Amniotic epithelial cell (primary cell): ENCODE measurements around a stretch of chr2.

- RRBS = no CpG with 5 or more reads among the region's 4 CpGs
These were observed 182.3 kb downstream of the PRKCE start for GRCh38 chr2:45833651-45834345.

DNA sequence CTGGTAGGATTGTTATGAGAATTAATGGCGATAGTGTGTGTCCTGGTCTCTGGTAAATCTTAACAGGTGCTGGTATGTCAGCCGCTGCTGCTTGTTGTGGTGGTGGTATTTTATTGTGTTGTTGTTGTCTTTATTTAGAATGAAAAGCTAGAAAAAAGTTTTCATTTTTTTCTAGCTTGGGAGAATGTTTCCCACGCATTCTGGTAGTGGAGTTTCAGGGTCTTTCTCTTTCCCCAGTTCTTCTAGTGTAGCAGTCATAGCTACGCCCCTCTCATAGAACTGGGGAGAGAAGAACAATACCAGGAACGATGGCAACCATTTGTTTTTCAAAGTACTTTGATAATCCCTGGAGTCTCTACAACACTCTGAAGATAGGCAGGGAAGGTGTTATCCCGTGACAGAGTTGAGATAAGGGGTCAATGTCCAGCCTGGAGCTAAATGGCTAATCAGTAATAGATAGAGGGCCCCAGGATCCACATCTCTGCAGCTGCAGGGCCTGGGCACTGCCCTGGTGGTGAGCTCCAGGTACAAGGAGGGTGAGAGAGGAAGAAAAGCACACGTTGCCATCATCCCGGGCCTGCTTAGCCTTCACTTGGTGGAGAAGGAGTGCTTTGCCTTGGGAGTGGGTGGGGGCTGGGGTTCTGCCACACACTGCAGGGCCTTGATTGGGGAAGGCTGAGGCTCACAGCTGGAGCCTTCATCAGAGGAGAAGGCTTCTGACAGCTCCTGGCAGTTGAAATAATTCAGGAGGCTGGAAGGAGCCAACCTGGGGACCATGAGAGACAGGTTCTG, 260.6 kb downstream of the PRKCE start:
- RRBS = no CpG with 5 or more reads among the region's 8 CpGs

- RRBS = no CpG with 5 or more reads among the region's 7 CpGs
These were observed 268.1 kb downstream of the PRKCE start for GRCh38 chr2:45919382-45920144.

GRCh38 chr2:45928879-45929555, 277.5 kb downstream of the PRKCE start:
- RRBS = no CpG with 5 or more reads among the region's 18 CpGs

DNA sequence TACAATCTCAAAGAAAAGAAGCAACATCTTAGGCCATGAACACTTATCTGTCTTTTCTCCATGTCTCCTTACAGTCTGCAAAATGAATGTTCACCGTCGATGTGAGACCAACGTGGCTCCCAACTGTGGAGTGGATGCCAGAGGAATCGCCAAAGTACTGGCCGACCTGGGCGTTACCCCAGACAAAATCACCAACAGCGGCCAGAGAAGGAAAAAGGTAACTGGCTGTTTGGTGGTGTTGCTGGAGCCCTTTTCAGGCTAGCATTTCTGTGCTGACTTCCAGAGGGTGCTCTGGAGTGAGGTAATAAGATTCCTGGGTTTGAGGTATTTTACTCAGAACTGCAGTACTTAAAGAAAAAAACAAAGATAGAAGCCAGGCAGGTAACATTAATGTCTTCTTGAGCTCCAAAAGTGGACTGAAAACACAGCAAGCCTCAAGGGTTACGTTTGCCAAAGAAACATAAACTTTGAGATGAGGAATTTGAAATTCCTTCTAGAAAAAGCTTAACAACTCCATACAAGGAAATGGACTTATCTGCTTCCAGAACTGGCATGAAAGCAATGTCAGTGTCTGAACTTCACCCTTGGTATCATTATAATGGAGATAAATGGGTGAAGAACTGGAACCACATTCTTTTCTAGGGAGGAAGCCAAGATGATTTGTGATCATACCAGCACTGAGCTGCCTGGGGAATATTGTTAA, 295.7 kb upstream of the EPAS1 start:
- RRBS = no CpG with 5 or more reads among the region's 8 CpGs

DNA sequence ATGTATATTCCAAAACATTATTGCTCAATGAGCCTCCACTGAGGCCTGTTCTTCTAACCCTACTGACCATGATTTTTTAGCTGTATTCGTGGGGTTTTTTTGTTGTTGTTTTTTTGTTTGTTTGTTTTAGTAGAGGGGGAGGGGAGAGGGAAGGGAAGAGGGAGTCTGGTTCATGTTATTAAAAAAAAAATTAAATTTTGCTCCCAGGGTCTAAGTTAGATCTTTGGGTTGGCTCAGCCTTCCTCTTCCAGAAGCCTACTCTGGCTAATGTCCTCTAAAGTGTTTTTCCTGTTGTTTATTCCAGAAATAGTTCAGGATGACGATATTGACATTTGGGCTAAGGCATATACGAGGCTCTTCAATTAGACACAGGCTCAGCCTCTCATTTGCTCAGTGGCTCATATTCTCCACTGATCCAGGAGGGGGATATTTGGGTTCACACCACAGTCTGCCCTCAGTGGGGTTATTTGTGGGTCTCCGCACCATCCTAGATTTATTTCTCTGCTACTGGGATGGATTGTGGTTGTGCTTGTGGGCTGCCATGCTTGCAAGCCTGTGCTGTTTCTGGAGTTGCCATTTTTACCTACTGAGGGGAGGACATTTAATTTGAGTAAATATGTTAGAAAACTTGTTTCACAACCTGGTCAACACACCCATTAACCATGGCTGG, 257.7 kb upstream of the EPAS1 start:
- RRBS = no CpG with 5 or more reads among the region's 4 CpGs

DNA sequence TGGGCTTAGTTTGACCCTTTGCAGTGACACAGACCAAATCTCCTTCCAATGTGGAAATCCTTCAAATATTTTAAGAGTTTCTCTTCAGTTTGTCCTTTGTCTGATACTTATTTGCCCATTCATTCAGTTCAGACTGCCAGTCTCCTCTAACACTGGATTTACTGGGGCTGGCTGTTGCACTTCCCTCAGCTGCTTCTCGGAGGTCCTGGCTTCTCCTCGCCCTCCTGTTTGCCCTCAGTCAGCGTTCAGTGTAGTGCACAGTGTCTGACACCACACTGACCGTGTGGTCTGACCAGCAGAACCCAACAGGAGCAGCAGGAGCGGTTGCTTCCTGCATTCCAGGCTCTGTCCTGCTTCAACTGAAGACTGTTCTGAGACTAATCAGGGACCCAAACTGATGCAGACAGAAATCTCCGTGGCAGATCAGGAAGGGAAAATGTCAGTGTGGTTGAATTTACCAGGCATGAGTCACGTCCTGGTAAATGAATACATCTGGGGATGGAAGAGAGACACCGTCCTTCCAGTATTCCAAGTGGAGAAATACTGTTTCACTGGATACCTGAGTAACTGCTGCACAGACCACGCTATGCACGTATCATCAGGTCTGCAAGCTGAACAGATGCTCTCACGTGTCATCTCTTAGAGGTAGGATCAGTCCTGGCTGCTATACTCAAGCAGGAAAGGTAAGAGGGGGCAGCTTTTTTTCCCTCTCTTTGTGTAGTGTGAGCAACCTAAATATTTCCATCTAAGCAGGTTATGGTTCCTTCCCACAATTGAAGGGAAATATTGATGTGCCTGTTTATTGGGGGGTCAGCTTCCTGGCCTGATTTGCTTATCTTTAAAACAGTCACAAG, 223.7 kb upstream of the EPAS1 start:
- RRBS = no CpG with 5 or more reads among the region's 11 CpGs

GRCh38 chr2:46179045-46179760, 118.0 kb upstream of the EPAS1 start:
- RRBS = no CpG with 5 or more reads among the region's 7 CpGs

- RRBS = no CpG with 5 or more reads among the region's 21 CpGs
These were observed 21.3 kb upstream of the EPAS1 start for GRCh38 chr2:46275788-46276428.

- RRBS = no CpG with 5 or more reads among the region's 36 CpGs
These were observed 2.4 kb downstream of the EPAS1 start for GRCh38 chr2:46299497-46300096.

DNA sequence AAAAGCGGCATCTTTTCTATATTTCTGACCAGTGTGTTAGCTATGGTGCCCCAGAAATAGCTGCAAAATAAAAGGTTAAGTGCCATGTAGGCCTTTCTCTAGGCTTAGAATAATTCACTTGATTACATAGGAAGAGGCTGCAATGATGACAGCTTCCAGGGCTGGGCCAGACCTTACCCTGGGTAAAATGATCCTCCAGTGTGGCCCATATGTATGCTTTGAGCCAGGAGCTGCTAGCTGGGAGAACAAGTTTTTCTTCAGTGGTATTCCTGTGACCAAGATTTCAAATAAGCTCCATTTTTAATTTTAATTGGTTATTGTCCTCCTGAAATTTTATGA, 21.8 kb downstream of the EPAS1 start:
- RRBS = no CpG with 5 or more reads among the region's 1 CpG

- RRBS = no CpG with 5 or more reads among the region's 7 CpGs
These were observed 28.9 kb downstream of the EPAS1 start for GRCh38 chr2:46325870-46326827.

GRCh38 chr2:46329652-46330184, 32.5 kb downstream of the EPAS1 start:
- RRBS = no CpG with 5 or more reads among the region's 6 CpGs

GRCh38 chr2:46334670-46335557, 37.7 kb downstream of the EPAS1 start:
- RRBS = no CpG with 5 or more reads among the region's 9 CpGs

DNA sequence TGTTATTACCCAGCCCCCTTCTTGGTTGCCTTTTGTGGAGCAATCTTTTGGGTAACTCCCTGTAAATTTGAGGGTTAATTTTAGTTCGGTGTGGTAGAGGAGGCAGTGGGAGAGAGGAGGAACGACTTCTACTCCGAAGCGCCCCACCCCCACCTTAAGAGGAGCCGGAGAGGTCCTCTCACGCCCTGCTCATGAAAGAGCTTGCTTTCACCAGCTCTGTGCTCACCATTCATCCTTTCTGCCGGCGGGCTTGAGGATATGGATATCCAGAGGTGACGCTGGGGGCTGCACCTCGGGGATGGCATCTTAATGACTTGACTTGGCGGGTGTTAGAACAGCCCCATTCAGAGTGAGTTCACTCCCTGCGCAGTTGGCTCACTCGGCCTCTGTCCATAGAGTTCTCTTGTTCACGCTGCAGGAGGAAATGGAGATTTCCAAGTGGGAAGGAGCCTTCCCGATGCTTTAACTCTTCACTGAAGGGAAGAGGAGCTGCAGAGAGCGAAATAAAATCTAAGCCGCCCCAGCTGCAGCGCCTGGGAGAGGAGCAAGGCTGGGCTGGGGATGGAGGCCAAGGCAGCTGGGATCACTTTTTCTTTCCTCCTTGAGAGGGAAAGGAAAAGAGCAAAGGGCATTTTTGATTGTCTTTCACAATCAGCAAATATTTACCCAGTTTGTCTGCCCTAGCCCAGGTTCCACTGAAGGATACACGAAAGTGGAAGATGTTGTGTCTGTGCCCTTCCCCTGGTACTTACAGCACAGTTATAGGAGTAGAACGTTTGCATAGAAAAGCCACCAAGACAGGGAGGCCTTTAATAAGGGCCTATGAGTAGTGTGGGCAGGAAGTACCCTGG, 38.6 kb downstream of the EPAS1 start:
- RRBS = 3% methylated on average over 3 of the region's 20 CpGs

- RRBS = no CpG with 5 or more reads among the region's 4 CpGs
These were observed 59.3 kb downstream of the EPAS1 start for GRCh38 chr2:46356492-46356951.

DNA sequence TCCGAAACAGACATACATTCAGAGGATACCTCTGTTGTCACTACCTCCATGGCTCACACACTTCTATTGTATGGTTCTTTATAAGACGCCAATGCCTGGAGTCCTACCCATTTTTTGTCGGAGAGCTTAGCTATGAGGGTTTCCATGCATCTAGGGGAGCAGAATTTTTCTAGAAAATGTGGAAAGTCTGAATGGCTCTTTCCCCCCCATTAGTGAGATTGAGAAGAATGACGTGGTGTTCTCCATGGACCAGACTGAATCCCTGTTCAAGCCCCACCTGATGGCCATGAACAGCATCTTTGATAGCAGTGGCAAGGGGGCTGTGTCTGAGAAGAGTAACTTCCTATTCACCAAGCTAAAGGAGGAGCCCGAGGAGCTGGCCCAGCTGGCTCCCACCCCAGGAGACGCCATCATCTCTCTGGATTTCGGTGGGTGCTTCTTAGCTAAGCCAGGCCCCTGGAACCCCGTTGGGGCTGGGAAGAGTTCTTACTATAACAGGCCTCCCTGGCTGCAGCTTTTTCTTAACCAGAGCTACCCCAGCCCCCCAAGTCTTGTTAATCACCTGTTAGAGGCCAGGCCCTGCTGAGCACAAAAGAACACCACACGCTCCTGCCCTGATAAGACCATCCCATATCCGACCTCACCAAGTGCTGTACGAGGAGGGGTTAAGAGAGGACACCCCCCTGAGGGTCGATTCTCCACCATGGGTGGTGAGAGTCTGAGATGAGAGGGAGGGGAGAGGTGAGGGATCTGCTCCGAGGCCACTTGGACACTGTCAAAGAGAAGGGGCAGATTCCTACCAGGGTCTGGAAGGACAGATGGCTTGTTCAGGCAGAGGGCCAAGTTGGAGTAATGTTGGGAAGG, 79.4 kb downstream of the EPAS1 start:
- RRBS = no CpG with 5 or more reads among the region's 13 CpGs

DNA sequence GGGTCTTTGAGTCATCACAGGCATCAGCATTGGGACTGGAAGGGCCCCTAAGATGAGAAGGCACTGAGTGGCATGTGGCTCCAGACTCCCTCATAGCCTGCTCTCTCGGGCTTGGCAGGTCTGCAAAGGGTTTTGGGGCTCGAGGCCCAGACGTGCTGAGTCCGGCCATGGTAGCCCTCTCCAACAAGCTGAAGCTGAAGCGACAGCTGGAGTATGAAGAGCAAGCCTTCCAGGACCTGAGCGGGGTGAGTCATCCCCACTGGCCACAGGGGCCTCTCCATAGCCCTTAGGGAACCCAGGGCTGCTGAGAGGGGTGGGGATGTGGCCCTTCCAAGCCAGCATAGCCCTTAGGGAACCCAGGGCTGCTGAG, 84.3 kb downstream of the EPAS1 start:
- RRBS = no CpG with 5 or more reads among the region's 6 CpGs

- RRBS = no CpG with 5 or more reads among the region's 3 CpGs
These were observed 4.5 kb upstream of the ATP6V1E2 start for GRCh38 chr2:46546886-46547248.

- RRBS = no CpG with 5 or more reads among the region's 5 CpGs
These were observed 14.1 kb upstream of the ATP6V1E2 start for GRCh38 chr2:46556554-46556866.